A549 (cell line): ENCODE results near the gene TEAD1.

GRCh38 chr11:12159462-12160118 is 49.2 kb downstream of the MICAL2 start:
- PRO-cap, result no peak
CAGE:
- cytosol, long polyA plus RNA, result no peak
- long polyA plus RNA, result no peak
- nucleus, long polyA plus RNA, result no peak

DNA sequence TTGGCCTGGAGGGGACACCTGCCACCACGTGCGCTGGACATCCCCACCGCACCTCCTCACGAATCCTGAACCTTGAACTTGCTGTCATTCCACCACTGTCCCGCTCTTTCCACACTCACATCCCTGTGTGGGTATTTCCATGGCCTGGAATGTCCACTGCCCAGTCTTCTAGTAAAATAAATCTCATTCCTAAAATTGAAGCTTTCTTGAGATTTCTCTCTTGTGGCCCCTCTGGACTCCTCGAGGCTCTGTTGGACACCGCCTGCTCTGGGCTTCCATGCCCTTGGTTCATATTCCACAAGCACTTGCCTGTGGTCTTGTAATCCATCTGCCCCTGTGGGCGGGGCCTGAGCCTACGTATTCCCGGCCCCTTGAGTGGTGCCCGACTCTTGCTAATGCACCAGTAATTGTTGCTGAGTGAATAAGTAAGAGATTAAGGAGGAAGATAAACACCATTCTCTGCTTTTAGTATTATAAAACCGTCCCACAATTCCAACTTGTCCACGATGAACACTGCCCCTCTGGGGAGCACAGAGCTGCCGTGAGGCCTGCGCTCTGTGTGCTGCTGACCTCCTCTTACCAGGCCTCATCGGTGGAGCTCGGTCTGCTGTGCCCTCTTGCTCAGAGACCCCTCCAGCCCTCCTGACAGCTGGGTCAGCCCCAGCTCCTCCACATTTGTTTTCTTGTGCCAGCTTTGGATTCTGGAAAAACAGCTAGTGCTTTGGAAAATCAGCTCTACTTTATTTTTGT is 50.2 kb downstream of the MICAL2 start:
- PRO-cap, result no peak
CAGE:
- cytosol, long polyA plus RNA, result no peak
- long polyA plus RNA, result no peak
- nucleus, long polyA plus RNA, result no peak

- PRO-cap, result no peak
CAGE:
- cytosol, long polyA plus RNA, result no peak
- long polyA plus RNA, result no peak
- nucleus, long polyA plus RNA, result no peak
Observed at GRCh38 chr11:12161197-12161812, 50.9 kb downstream of the MICAL2 start.

DNA sequence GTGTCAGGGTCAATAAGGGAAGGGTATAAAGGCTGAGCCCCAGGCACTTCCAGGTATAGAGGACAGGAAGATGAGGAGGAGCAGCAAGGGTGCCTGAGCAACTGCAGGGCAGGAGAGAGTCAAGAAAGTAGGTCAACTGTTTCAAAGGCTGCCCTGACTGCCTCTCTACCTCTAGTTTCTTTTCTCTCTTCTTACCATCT is 86.0 kb downstream of the MICAL2 start:
- PRO-cap, result no peak
CAGE:
- cytosol, long polyA plus RNA, result no peak
- long polyA plus RNA, result no peak
- nucleus, long polyA plus RNA, result no peak

GRCh38 chr11:12200679-12201664 is 90.6 kb downstream of the MICAL2 start:
- PRO-cap, result no peak
CAGE:
- cytosol, long polyA plus RNA, result no peak
- long polyA plus RNA, result no peak
- nucleus, long polyA plus RNA, result no peak

- PRO-cap, result no peak
CAGE:
- cytosol, long polyA plus RNA, result no peak
- long polyA plus RNA, result no peak
- nucleus, long polyA plus RNA, result no peak
Observed at GRCh38 chr11:12212994-12213637, 102.7 kb downstream of the MICAL2 start.

- PRO-cap, result no peak
CAGE:
- cytosol, long polyA plus RNA, result no peak
- long polyA plus RNA, result no peak
- nucleus, long polyA plus RNA, result no peak
Observed at GRCh38 chr11:12225934-12226461, 115.6 kb downstream of the MICAL2 start.

- PRO-cap, result no peak
CAGE:
- cytosol, long polyA plus RNA, result no peak
- long polyA plus RNA, result no peak
- nucleus, long polyA plus RNA, result no peak
Observed at GRCh38 chr11:12235430-12236557, 125.4 kb downstream of the MICAL2 start.

GRCh38 chr11:12246447-12246919 is 130.9 kb upstream of the PARVA start:
- PRO-cap, result no peak
CAGE:
- cytosol, long polyA plus RNA, result no peak
- long polyA plus RNA, result no peak
- nucleus, long polyA plus RNA, result no peak

GRCh38 chr11:12258133-12258919 is 119.0 kb upstream of the PARVA start:
- PRO-cap, result no peak
CAGE:
- cytosol, long polyA plus RNA, result no peak
- long polyA plus RNA, result no peak
- nucleus, long polyA plus RNA, result no peak

- PRO-cap, result no peak
CAGE:
- cytosol, long polyA plus RNA, result no peak
- long polyA plus RNA, result no peak
- nucleus, long polyA plus RNA, result no peak
Observed at GRCh38 chr11:12262685-12263819, 114.3 kb upstream of the PARVA start.

GRCh38 chr11:12269534-12269873 is 107.9 kb upstream of the PARVA start:
- PRO-cap, result no peak
CAGE:
- cytosol, long polyA plus RNA, result no peak
- long polyA plus RNA, result no peak
- nucleus, long polyA plus RNA, result no peak

DNA sequence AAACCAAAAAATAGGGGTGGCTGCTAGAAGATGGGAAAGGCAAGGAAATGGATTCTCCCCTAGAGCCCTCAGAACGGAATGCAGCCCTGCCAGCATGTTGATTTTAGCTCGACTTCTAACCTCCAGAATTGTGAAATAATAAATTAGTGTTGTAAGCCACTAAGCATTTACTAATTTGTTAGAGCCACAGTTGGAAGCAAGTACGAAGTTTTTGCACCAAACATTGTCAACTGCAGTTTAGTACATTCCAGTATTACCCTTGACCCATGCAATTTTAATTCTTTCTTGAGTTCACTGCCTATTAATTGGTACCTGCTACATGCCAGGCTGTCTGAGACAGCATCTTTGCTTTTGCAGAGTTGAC is 32.2 kb downstream of the PARVA start:
- PRO-cap, result no peak
CAGE:
- cytosol, long polyA plus RNA, result no peak
- long polyA plus RNA, result no peak
- nucleus, long polyA plus RNA, result no peak

- PRO-cap, result no peak
CAGE:
- cytosol, long polyA plus RNA, result no peak
- long polyA plus RNA, result no peak
- nucleus, long polyA plus RNA, result no peak
Observed at GRCh38 chr11:12409992-12410800, 32.8 kb downstream of the PARVA start.

- PRO-cap, result no peak
CAGE:
- cytosol, long polyA plus RNA, result no peak
- long polyA plus RNA, result no peak
- nucleus, long polyA plus RNA, result no peak
Observed at GRCh38 chr11:12434309-12434707, 56.9 kb downstream of the PARVA start.

DNA sequence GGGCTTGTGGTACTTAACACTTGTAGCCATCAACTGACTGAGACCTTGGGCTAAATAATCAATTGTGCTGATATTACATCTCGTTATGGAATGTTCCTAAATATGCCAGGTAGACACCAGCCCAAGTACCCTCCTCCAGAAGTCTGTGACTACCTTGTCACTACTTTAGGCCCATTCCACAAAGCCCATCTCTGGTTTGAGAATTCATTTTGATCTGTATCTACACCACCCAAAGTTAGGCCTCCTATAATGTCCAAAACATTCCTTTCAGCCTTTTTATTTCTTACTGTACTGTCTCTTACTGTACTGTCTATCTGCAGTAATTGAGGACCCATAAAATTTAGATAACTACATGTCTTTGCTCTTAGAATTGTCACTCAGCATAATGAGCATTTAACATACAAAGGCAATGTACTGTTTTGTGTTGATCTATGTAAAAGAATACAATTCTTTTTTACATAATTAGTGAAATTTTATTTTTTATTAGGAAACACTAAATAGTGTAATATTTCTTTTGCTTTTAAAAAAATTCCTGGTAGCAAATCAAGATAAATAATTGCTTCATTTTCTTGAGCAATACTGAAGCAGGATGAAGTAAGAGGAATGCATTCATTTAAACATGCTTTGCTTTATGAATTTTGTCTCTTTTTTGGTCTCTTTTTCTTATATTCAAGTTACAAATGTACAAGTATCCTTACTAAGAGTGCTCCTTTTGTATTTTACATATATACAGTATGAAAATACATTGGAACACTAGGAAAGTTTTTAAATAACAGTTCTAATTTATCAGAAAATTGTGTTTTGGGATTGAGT is 144.6 kb upstream of the TEAD1 start:
- PRO-cap, result no peak
CAGE:
- cytosol, long polyA plus RNA, result no peak
- long polyA plus RNA, result no peak
- nucleus, long polyA plus RNA, result no peak

- PRO-cap, result bidirectional peak, plus-strand start at chr11:12674421, minus-strand start at chr11:12674080
CAGE:
- cytosol, long polyA plus RNA, result no peak
- long polyA plus RNA, result start-site peak on the plus strand at chr11:12674372-12674448, 113 and 93 reads in 2 replicates
- nucleus, long polyA plus RNA, result no peak
Observed at GRCh38 chr11:12674340-12675278, at the start of gene TEAD1. TSS of gene TEAD1 (plus strand) at chr11:12674421.

DNA sequence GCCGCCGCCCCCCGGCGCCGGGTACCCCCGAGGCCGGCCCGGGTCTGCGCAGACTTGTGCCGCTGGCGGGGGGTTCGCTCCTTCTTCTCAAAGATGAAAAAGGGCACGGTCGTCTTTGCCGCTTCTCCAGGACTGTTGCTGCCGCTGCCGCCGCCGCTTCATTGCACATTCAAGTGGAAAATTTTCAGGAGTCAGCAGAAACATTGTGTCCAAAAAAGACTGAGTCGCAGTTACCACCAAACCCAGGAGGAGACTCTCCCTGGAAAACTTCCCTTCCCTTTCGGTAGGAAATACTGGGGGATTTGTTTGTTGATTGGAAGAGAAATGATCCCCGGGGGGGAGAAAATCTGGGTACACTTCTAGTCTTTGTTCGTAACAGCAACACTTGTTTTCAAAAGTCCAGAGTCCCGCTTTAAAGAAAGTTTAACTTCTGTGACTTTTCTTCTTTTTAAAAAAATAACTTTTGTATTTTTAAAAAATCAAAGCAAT is 1.1 kb downstream of the TEAD1 start:
- PRO-cap, result no peak
CAGE:
- cytosol, long polyA plus RNA, result no peak
- long polyA plus RNA, result no peak
- nucleus, long polyA plus RNA, result no peak

DNA sequence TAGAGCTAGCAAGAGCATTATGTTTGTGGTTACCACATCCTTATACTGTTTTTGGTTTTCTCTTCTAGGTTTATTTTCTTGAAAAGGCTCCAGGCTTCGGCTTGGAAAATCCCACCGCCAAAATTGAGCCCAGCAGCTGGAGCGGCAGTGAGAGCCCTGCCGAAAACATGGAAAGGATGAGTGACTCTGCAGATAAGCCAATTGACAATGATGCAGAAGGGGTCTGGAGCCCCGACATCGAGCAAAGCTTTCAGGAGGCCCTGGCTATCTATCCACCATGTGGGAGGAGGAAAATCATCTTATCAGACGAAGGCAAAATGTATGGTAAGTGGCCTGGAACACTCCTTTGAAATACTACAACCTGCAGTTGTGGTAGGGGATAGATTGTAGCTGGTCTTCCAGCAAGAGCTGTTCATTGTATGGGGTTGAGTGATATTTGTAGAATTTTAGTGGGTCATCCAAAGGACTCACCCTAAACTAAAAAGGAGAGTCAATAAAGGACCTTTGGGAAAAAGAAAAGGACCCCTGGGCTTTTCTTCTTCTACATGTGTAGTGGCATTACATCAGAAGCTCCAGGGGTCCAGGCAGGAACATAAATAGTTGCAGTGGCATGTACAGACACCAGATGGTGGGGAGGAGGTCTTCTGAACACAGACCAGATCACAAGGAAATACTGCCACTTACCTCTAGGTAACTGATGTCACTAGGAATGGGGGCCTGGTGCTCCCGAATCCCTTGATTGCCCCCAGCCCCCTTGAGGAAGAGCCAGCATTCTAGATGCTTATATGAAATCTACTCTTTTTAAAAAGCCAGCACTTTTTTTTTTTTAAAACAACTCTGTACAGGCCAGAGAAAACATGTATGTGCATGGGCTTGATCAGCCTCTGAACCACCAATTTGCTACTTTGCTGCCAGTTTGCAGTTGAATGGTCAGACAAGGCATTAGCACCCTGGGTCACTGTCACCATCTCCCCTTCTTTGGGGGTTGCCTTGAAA is 90.2 kb downstream of the TEAD1 start:
- PRO-cap, result no peak
CAGE:
- cytosol, long polyA plus RNA, result no peak
- long polyA plus RNA, result no peak
- nucleus, long polyA plus RNA, result no peak

- PRO-cap, result bidirectional peak, plus-strand start at chr11:12800348, minus-strand start at chr11:12800234
CAGE:
- cytosol, long polyA plus RNA, result no peak
- long polyA plus RNA, result no peak
- nucleus, long polyA plus RNA, result no peak
Observed at GRCh38 chr11:12799996-12800625, 125.9 kb downstream of the TEAD1 start.